Sternocleidomastoid (tissue), 1 donor: ENCODE measurements around a stretch of chr2.

DNA sequence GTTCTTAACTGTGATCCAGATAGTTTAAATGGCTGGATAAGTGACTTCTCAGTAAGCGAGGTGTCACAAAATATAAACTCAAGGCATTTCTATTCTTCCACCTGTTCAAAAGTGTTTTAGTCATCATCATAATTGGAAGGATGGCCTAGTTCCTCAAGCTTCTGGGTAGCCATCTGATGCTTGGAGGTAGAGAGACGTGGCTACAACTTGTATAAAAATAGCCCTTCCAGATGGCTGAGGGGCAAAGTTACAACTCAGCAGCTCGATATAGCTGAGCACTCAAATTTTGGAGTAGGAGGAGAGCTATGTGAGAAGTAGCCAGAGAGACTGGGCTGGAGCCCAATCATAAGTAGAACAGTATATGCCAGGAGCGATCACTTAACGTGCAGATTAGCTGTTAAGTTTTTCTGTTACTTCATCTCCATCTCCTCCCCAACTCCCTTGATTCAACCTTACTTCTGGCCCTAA lies 28.9 kb downstream of the CNRIP1 start:
- PRO-cap = no peak

- PRO-cap = no peak
These were observed 21.4 kb downstream of the PLEK start for GRCh38 chr2:68386283-68387099.

DNA sequence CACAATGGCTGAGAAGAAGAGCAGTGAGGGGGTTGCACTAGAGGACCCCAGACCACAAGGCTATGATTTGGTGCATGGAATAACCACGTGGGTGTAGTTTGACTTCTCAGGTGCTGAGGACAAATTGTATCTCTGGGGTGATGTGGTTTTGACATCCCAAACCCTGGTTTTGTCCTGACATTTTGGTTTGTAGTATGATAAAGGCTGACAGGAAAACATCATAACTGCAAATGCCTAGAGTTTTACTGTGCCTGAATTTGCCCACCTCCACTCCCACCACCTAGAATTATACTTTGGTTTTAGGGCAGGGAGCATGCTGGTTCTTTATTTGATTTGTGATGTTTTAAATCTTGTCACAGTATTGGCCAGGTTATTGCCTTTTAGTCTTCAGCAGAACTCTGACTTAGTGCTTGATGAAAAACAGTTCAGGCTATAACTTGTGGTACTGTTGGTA lies 29.6 kb downstream of the PLEK start:
- PRO-cap = no peak

DNA sequence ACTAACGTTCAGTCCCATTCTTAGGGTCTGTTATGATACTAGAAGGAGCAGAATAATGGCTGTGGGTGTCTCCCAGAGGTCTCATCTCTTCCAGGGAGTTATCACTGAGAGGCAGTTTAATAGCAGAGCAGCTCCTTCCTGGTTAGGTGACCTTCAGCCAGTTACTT lies 40.7 kb downstream of the FBXO48 start:
- PRO-cap = no peak

DNA sequence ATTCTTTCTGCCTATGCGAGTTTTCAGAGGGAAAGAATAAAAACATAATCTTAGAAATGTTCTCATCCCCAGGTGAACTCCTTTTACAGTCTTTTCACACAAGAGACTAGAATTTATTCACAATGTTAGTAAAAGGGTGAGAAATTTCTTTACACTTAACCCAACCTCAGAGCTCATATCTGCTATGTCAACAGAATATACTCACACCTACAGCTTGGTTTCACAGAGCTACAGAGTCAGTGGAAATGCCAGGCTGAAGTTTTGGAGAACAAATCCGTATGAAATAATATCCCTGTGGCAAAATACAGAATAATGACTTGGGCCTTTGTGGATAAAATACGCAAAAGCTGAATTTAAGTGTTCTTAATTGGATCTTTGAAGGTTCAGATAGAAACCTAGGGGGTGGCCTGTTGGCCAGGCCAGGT lies 25.9 kb downstream of the FBXO48 start:
- PRO-cap = no peak

DNA sequence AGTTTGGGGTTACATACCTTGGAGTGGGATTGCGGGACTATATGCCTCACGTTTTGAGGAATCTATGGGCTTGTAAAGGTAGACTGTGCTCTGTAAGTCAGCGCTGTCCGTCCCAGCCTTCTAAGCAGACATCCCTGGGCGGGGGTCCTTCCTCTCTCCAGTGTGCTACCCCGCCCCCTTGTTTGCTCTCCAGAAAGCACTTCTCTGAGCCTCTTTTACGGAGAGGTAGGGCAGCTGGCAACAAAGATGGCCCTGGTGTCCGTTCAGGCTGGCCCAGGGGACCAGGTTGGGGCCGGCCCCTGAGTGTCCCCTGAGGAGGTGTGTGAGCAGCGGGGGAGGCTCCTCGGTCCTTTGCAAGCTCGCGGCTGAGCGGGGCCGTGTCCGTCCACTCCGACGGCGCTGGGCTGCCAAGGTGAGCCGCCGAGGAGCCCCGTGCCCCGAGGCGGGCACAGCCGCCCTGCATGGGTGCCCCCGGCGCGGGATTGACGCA lies 444 bp upstream of the PROKR1 start:
- PRO-cap = no peak

DNA sequence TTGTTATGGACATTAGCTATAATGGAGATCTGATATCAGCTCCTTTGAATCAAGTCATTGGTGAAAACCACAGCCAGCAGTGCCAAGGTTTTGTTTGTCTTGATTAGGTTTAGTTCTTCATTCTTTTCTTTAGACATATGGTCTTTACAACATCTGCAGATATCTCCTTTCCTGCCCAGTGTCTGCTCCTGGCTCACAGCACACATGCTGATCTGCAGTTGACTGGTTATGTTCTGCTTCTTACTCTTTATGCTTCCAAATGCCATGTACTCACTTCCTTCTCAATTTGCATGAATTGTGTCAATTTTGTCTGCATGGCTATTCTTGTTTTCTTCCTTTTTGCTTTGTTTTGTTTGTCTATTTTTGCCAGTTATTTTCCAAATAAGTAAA lies 8.0 kb downstream of the ARHGAP25 start:
- PRO-cap = unidirectional peak, minus-strand start at position 220 of the sequence

DNA sequence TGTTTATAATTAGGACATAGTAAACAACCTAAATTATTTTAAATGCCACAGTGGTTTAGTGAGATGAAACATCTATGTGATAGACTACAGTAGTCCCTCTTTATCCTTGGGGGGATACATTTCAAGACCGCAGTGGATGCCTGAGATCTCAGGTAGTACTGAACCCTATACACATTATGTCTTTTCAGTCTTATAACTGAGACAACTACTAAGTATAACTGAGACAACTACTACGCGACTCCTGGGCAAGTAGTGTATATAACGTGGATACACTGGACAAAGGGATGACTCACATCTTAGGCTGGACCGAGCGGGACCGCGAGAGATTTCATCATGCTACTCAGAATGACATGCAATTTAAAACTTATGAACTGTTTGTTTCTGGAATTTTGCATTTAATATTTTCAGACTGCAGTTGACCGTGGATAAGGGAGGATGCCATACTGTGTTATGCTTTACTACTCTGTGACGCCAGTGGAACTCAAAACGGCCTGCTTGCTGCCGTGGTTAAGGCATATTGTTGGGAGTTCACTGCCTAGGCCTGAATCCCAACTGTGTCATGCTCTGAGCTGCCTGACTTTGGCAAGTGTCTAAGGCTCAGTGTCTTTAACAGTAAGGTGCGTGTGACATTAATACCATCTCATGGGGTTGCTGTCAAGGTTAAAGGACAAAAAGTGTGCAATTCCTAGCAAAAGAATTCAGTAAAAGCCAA lies 64.7 kb downstream of the BMP10 start:
- PRO-cap = no peak

GRCh38 chr2:68988953-68989428 lies 14.6 kb downstream of the GKN1 start:
- PRO-cap = no peak

DNA sequence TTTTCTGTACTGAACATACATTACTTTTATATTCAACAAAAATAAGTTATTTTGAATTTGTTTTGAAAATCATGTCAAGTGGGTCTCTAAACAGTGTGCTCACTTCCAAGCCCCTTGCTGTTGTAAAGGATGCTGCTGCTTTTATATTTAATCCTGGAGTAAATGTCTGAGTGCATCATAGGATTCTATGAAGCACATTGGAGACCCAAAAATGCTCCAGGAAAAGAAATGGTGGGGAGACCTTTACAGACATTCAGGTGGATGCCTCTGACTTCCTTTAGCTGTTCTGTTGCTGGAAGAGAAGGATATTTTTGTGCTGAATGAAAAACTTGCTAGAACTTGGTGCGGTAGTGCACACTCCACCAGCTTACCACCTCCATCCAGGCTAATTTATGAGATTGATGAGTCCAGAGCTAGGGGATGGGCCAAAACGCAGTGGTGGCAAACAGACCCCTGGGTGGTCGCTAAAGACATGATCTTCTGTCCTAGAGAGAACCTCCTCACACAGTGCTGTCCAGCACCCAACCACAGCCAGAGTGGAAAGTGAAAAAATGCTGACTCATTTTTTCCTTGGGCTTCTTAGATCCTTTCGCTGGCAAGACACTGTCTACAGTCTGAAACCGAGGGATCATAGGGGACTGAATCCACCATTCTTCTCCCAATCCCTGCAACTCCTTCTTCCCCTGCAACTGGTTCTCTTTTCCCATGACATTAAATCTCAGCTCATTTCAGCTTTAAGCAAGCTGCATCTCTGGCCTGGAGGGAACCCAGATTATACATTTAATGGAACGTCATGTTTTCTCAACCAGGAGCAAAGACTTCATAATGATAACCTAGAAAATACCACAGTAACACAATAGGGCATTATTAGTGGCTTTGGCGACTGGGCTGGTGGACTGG lies 4.0 kb downstream of the ANTXR1 start:
- PRO-cap = no peak

GRCh38 chr2:69199757-69200703 lies 187.0 kb downstream of the GFPT1 start:
- PRO-cap = no peak

DNA sequence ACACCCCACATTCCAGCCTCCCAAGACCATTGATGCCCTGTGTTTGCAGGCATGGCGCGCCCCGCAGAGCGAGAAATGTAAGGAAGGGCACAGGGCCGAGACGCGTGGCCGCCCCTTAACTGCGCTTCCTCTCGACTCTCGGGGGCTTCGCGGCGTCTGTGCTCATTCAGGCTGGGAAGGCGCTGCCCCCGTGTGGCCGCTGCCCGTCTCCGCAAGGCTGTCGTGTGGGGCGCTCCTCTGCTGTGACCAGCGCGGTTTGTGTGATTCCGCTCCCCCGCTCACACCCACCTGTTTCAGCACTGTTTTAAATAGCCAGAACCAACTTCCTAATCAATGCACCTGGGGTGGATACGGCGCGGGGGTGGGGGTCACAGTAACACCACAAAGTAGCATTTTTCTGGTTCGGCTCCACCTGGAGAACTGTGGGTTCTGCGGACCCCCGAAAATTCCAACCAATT lies 79.6 kb downstream of the GFPT1 start:
- PRO-cap = unidirectional peak, minus-strand start at position 140 of the sequence

GRCh38 chr2:69382527-69383169 lies 4.4 kb downstream of the GFPT1 start:
- PRO-cap = no peak

GRCh38 chr2:69419203-69419707 lies 18.0 kb downstream of the NFU1 start:
- PRO-cap = no peak

- PRO-cap = no peak
These were observed 38.7 kb downstream of the AAK1 start for GRCh38 chr2:69604622-69605465.

- PRO-cap = no peak
These were observed 1.4 kb downstream of the AAK1 start for GRCh38 chr2:69642032-69642603.

DNA sequence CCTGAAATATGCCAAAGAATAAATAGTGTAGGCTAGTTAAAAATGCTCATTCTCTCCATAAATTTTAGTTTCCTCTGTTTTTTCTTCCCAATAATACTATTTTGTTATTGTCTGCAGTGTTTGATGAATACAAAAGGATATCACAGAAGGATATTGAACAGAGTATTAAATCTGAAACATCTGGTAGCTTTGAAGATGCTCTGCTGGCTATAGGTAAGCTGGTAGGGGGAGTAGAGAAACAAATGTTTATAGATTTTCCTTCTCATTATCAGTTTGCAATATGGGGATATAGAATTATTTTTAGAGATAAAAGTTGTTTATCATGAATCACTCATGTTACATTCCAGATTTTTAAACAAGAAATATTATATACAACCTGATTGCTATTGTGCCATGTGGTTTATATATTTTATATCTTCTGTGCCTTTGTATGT lies 11.0 kb upstream of the GMCL1 start:
- PRO-cap = no peak

DNA sequence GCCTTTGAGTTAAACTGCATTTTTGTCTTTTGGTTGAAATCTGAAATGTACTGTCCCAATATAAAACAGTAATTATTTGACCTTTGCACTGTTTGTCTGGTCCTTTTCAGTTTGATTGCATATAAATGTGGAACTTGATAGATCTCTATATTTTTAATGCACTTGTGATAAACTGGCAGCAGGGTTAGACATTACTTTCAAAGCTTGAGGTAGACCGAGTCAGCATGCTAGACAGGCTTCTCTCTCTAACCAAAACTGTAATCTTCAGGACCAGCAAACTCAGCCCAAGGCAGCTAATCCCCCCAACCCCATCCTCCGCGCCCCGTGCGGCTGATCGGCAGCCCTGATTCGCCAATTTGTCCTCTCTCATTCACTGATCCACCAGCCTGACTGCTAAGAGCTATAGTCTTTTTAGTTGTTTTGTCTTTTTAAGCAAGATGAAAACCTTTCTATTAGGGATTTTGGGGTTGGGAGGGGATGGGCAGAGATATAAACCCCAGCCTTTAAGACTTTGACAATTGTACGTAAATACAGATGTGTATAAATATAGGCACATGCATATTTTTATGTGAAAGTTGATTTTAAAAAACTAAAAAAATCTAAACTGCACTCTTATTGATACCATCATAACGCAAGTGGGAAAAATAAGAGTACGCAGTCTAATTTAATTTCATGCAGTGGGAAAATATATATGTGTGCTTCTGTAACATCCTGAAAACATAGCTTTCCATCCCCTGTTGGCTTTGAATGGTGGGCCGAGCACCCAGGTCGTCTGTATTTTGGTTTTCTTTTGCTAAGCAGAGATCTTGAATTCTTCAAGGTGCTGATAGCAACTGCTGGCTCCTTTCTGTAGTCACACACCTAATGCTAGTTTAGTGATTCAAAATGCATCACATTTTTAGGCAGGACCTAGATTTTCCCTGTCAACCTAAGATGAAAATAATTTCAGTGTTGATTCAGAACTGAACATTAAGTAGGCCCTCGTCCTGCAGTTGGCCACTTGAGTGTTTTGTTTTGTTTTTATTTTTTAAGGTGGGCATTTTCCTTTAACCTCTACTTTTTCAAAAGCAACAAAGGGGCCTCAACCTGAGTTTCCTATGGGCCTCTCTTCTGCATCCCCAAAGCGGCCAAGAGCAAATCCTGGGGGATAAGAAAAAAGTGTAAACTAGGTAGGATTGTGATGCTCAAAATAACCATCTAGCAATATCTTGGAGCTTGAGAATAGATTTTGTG lies 20.5 kb downstream of the ASPRV1 start:
- PRO-cap = no peak

DNA sequence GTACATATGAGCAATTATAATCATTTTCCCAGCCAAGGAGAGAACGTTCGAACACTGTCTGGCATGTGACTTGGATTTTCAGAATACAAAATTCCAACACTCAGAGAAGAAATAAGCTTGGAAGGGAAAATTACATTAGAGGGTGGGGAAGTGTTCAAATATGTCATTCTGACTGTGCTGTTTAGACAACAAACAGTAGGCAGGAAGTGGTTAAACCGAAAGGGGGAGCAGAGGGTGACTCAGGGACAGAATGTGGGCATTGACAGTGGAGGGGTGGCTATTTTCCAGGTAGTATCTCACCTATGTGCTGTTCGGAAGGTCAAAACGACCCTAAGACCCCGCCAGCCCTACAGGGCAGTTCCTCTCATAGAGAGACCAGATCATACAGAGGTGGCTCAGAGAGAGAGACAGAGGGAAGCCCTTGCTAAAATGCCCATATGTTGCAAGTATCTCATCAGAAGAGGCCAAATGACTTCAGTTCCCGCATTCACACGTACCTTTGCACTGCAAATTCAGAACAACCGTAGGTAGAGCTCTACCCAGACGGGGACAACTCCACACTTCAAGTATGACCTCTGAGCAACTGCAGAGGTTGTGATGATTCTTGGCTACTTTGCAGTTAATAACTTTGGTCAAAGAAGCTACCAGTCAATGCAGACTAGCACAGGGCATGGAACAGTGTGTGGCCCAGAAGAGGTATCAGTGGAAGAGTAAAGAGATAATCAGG lies 14.7 kb downstream of the ASPRV1 start:
- PRO-cap = no peak

DNA sequence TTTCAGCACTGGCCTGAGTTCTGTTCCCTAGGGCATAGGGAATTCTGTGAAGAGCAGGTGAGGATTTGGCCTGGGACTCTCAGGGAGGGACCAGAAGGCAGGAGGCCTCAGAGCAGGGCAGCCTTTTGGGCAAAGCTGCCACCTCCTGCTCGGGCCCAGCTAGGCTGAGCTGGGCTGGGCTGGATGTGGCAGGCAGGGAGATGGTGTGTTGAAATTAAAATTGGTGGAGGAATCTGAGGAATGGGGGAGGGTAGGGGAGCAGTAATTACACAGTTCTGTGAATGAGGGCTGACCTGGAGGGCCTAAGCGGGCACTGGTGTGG lies 21.9 kb upstream of the ASPRV1 start:
- PRO-cap = no peak